RPMI7951 (cell line): Measurements from ENCODE around the gene GOLGA6L4.

- RAMPAGE, long total RNA = no peak
These were observed 33.4 kb downstream of the HOMER2 start for GRCh38 chr15:82918733-82919956.

DNA sequence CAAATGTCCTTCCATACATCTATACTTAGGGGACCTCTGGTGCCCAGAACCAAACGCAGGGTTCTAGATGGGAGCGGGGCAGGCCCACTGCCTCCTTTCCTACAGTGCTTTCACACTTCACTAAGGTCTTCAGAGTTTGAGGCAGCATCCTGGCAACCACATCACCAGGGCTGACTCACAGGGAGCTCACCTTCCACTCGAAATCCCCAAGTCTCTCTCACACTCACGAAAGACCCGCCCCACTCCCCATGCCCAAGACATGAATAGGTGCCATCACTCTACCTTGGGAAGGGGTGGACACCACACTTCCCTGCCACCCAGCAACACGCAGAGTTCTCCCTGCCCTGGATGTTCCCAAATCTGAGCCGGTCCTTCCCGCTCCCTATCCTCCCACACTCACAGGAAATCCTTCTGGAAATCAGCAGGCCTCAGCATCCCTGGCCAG lies 18.9 kb downstream of the HOMER2 start:
- RAMPAGE, long total RNA = no peak

DNA sequence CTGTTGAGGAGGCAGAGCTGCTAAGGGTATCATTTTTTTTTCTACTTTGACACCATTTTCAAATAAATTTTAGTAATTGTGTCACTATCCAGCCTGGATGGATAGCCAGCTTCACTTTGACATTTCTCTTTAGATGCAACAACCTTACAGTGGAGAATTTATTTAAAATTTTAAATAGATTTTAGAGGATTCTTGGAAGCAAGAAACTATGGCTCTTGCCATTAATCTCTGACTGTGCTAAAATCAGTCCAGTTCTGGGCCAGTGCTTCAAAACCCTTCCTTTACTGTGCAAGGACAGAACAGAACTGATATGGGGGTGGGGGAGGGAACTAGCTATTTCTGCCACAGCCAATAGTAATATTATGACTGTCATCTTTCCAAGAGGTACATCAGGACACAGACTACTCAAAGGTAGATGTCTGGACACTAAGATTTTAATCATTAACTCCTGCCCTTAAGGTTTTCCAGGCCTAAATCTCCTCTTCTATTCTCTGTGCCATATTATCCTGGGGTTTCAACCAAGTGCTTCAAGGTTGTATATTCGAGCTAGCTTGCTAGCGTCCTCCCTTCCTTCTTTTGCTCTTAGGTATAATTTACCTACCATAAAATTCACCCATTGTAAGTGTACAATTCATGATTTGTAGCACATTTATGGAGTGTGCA lies 14.4 kb upstream of the RAMAC start:
- RAMPAGE, long total RNA = no peak

- RAMPAGE, long total RNA = no peak
These were observed 7.1 kb upstream of the C15orf40 start for GRCh38 chr15:83018510-83018998.

DNA sequence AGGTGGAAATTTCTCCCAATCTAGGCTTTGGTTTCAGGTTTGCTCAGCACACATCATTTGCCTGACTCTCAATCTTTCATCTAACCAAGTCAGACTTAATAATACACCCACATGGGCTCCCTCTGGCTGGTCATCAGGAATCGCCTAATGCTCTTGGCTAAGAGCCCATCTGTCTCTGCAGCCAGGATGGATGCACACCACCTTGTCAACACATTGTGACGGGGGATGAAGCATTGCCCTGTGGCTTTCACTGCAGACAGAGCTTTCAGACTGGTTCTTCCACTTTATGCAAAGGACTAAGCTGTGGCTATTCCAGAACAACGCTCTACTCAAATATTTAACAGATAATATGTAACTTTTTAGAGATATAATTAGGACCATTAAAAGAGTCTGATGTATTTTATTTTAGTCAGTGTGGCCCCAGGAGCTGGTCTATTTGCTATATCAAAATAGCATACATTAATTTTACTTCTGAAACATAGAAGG lies 3.1 kb upstream of the HDGFL3 start:
- RAMPAGE, long total RNA = no peak

GRCh38 chr15:83694052-83694401 lies 40.1 kb downstream of the ADAMTSL3 start:
- RAMPAGE, long total RNA = no peak

DNA sequence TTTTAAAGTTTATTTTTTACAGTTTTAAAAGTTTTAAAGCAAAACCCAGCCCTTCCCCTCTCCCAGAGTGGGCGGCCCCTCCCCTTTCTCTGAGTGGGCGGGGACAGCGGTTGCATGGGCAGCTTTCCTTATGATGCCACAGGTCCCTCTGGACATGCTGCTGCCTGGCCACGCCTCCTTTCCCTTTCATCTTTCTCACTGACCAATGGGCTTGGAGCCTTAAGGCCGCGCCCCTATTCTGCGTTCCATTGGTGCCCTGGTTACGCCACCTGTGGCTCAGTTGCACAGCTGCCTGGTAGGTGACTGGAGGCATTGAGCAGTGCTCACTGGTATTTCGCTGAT lies at the start of gene GOLGA6L4:
Gene GOLGA6L4 (plus strand): TSS at position 279 of the 342 bp plus-strand sequence.
- RAMPAGE, long total RNA = no peak

DNA sequence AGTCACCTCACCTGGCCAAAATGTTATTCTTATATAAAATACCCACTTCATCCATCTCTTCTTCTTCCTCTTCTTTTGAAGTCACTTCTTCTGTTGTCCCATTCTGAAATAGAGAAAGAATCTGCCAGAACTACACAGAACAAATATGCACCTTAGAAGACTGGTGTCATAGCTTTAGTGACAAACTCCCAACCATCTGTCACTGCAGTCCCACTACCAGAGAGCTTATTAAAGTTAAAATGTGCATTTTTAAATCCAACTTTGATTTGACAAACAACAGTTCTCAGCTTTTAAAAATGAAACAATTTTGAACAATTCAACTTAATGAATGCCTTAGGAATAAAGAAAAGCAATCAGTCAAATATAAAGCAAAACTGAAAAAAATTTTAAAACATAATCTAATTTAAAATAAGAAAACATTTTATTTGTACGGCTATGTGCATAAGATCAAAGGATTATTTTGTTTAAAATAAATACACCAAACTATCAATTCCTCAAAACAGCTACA lies 54.6 kb upstream of the ZSCAN2 start:
- RAMPAGE, long total RNA = no peak

DNA sequence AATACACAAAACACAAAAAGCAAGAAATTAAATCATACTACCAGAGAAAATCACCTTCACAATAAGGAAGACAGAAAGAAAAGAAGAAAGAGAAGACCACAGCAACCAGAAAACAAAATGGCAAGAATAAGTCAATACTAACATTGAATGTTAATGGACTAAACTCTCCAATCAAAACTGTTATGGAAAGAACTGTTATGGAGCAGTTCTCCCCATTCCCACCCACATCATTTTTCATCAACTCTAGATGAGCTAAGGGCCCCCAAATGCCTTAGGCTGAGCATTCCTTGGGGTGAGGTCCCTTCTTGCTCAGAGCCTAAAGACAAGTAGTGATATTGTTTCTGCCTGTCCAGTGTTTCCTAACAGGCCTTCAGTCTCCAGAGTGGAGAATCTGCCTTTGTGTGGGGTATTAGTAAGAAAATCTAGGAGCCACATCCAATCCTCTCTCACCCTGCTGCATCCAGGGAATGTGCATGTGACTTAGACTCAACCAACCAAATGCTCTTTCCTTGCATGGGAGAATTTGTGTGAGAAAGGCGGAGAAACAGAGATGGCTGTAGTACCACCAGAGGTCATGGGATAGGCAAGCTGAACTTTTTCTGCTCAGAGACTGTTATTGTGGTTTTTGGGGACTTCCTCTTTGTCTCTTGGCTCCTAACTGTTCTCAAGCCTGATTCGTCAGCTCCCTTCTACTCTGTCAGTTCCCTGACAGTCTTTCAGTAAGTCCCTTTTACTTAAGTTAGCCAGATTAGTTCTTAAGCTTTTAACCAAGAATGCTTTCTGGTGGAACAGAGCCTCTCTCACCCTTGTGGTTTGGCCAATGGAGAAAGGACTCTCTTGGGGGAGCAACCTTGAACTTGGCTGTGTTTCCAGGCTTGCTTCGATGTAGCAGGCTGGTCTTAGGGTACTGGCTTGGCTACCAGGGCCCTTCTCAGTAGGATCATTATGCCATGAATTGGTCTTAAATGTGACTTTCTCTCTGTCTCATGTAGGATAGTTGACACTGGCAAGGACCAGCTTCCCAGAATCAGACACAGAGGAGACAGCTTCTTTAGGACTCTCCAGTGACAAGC lies 2.6 kb upstream of the ZSCAN2 start:
- RAMPAGE, long total RNA = no peak

GRCh38 chr15:84606659-84607167 lies 5.9 kb downstream of the ZSCAN2 start:
- RAMPAGE, long total RNA = no peak

- RAMPAGE, long total RNA = no peak
These were observed 19.7 kb downstream of the WDR73 start for GRCh38 chr15:84634386-84634685.

DNA sequence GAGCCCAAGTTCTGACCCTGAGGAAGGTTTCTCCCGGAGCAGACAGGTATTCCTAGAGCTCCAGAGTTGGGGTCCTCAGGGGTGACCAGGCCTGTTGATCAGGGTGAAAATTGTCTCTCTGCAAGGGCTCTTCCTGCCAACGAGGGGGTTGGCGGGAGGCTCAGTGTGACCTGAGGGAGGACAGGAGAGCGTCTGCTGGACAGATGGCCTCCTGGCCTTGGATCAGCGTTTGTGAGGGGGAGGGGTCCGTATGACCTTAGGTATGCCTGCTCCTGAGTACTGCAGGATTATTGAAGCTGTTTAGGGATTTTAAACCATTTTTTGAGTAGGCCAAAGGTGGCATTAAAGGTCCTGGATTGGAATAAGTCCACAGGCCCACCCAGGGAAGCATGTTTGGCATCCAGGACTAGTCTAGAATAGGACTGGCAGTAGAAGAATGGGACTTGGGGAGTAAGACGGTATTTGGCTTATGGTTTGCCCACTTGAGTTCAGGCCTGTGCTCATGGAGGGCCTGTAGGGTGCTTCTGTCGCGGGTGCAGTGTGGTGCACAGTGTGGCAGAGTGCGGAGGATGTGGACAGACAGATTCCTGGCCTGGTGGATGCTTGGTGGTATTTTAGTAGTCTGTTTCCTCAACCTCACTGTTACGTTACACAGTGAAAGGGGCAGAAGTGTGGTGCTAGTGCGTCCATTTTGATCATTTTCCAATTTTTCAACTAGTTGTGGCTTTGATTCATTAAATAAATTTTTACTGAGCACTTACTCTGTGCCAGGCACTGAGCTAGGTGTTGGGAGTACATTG lies 963 bp downstream of the ZNF592 start:
- RAMPAGE, long total RNA = no peak

- RAMPAGE, long total RNA = no peak
These were observed 22.7 kb downstream of the ZNF592 start for GRCh38 chr15:84770809-84771688.

- RAMPAGE, long total RNA = no peak
These were observed 23.3 kb upstream of the SLC28A1 start for GRCh38 chr15:84861232-84861576.

GRCh38 chr15:84982374-84983000 lies 831 bp downstream of the PDE8A start:
- RAMPAGE, long total RNA = no peak

DNA sequence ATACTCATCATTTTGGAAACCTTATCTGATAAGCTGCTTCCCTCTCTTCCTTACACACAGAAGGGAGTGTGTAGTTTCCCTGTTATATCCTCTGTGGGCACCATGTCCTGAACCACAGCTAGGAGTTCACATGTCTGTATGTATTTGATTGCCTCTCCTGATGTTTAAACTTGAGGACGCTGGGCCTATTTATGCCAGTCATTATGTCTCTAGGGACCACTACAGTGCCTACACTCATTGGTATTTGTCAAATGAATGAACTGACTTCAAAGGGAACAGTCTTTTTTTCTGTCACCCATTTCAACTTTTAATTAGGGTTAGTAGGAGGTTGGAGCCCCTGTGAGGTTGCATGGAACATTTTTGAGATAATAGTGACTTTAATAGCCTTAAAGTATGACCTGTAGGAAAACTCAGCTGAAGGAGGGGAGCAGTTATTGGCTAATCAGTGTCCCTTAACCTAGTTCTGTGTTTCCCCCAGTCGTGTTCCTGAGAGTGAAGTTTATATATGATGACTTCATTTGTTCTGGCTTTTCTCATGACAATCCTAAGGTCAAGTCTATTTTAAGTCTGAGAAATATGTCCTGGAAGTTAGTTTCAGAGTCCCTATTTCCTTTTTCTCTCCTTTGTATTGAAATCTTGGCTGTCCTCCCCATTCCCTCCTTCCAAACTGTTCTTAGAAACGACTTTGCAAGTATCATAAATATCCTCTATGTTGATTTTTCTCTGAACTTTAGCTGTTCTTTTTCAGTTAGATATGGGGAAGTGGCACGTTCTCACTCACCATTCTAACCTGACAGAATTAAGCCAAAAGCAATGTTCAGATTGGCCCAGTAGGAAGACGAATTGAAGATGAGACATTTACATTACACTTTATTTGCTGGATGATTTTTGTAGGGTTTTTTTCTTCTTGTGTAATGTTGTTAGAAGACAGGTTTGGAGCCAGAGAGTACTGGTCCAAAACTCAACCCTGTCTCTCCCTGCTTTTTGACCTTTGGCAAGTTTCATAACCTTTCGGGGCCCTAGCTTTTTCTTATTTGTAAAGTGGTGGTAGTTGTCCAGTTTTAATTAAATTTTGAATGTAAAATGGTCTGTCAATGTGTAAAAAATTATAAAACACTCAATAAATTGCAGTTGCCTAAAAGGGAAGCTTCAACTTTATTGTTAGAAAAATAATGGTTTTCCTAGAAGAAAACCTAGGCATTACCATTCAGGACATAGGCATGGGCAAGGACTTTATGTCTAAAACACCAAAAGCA lies 29.2 kb downstream of the PDE8A start:
- RAMPAGE, long total RNA = no peak

DNA sequence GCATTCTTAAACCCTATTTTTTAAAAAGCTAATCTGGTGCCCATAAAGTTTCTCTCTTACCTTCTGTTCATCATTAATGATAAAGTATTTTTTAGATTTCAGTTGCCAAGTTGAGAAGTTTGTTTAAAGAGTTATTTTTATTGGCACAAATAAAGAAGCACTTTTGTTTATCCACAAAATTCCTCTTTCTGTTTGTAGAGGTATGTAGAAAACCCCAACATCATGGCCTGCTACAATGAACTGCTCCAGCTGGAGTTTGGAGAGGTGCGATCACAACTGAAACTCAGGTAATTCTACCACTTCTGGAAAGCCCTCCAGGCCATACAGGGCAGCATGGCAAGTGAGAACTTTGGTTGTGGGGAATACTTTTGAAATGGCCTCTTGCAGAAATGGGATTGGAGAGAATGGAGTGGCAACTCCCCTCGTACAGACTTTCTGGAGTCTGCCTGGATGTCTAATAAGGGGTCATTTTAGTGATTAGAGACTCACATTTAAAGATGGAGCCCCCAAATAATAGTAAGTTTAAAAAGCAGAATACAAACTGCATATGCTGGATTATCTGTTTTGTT lies 101.8 kb downstream of the PDE8A start:
- RAMPAGE, long total RNA = no peak

DNA sequence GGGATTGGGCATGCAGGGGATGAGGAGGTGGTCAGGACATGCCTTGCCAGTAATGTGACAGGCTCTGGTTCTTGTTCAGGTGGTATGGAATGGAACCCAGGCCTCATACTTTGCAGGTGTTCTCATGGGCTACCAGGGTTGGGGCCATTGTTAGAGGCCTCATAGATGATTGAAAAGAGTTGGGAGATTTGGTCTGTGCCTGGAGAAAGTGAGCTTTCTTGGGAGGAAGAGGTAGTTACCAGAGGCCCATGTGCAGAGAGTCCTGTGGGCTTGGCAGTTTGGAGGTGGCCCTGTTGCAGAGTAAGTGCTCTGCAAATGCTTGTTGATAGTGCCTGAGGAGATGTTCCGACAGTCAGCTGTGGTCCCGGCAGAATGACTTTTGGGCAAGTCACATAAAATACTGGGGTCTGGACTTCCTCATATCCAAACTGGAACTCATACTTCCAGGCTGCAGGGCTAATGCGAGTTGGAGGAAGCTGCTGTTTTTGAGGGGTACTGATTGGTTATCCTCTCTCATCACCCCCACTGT lies 123.5 kb downstream of the PDE8A start:
- RAMPAGE, long total RNA = no peak

DNA sequence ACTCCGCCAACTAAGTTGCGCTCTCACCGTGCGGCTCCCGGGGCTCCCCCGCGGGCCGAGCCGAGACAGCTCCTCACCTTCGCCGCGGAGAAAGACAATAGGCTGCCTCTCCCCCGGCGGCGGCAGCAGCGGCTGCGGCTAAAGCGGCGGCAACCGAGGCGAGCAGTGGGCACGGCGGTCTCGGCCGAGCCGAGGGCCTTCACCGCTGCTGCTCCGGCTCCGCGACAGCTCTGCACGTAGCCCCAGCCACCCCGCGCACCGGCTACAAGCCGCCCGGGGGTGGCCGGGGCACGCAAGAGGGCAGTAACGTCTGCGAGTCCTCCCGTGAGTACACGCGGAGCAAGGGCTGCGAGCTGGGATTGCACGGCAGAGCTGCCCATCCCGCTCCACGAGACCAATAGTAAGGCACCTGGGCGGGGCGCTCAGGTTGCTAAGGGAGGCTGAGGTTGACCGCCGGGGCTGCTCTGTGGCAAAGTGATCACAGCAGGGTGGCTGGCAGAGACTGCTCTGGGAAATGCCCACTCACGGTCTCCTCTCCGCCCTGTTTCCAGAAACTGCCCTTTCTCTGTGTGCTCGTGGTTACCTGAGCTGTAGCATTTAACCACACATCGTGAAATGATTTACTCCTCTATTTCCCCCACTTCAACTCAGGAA lies 145.8 kb upstream of the AKAP13 start:
- RAMPAGE, long total RNA = no peak

- RAMPAGE, long total RNA = no peak
These were observed 31.4 kb upstream of the AKAP13 start for GRCh38 chr15:85349034-85349458.